Colon Carcinoma Metastatic in the Brain (tissue), 2 donors: ENCODE measurements around a stretch of chr9.

DNA sequence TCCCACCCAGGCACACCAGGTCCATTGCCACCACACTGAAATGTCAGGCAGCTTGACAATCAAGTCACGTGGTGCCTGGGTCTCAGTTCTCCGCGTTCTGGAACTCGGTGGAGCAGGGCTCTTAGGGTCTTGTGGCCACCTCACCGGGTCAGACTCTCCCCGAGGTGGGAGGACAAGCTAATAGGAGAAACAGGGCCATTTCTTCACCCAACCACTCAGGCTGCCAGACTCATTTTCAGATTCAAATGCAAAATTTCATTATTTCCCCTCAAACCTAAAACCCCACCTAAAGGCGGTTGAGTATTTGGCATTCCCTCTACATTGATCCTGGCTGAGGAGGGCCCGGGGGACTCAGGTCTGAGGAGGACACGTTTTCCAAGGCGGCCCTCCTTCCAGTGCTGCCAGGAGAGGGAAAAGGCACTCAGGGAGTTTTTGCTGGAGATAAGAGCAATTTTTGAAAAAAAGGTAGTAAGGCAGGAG lies 200.6 kb upstream of the GAS1 start:
- PRO-cap, 2 experiments, result no peak in any of the 2 experiments

GRCh38 chr9:87410537-87411400 lies 86.9 kb upstream of the DAPK1 start:
- PRO-cap, 2 experiments, result no peak in any of the 2 experiments

- PRO-cap, 2 experiments, result no peak in any of the 2 experiments
Observed at GRCh38 chr9:87445473-87446184, 52.0 kb upstream of the DAPK1 start.

- PRO-cap, 2 experiments, result no peak in any of the 2 experiments
Observed at GRCh38 chr9:87657154-87657688, 68.7 kb upstream of the CTSL start.

DNA sequence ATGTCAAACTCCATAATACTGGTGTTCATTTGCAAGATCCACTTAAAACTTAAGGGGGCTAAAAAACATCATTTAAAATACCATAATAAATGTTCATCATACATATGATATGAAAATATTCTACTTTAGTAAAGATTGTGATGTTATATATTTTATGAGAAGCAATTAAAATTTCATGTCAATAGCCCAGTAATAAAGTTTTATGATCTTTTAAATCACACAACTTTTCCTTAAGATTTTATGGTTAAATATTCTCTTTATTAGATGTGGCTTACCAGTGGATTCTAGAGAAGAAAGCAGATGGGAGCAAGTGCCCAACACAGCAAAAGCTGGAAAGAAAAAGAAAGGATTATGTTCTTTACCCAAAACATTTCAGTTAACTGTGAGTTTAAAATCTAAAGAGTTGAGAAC lies 22.3 kb upstream of the ENSG00000283205 start:
- PRO-cap, 2 experiments, result no peak in any of the 2 experiments

DNA sequence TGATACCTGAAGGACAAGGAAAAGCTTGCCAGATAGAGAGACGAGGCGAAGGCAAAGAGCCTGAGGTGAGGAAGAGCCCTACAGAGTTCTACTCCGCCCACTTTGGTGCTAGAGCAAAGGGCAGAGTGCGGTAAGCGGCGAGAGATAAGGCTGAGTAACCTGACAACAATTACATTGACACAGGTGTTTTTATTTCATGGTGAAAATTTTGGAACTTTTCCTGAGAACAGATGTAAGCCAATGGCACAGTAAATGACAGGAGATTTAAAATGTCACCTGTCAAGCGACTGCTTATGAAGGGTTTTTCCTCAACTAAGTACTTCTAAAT lies 21.5 kb upstream of the ENSG00000283205 start:
- PRO-cap, 2 experiments, result no peak in any of the 2 experiments

- PRO-cap, 2 experiments, result no peak in any of the 2 experiments
Observed at GRCh38 chr9:88090338-88090610, 48.0 kb downstream of the SPATA31C2 start.

- PRO-cap, 2 experiments, result no peak in any of the 2 experiments
Observed at GRCh38 chr9:88193620-88194145, 55.4 kb upstream of the SPATA31C2 start.

- PRO-cap, 2 experiments, result peak in 2 of 2 experiments; most common plus-strand start chr9:88388718 (in 1); most common minus-strand start chr9:88388660 (in 1)
Observed at GRCh38 chr9:88388528-88389447, 544 bp downstream of the SPIN1 start.

DNA sequence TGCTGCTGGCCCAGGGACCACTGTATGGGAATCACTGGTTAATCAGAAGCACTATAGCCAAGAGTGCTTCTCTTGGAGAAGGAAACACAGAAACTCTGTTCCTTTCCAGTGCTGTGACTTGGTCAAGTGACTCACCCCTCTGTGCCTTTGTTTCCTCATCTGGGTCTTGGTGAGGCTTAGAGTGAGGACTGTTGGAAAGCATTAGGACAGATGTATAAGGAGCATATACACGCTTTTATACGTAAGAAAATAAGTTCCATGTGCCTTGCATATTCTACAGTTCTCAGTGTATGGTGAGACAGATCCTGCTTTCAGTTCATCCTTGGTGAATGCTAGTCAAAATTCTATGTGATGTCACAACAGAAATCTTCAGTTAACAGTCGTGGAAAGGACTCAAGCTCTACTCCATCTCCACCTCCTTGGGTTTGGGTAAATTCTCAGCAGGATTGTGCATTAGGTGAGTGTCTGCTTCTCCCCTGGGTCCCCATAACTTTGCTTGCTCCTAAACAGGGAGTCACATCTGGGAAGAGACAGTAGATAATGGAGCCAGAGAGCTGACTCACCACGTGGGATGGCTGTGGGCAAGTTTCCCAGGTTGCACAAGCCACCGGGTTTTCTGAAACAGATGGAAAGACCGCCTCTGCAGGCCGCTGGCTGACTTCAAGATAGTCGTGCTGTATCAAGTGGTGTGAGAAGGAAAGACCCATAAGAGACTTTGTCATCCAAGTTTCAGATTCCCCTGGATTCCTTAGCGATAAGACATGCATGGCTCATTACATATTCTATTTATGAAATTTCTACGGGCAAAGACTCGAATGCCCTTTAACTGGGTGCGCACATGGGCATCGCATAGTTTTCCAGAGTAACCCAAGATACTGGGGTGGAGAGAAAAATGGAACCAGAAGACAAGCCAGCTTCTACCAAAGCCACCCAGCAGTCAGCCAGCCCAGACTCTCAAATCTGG lies 117.1 kb downstream of the NXNL2 start:
- PRO-cap, 2 experiments, result no peak in any of the 2 experiments

- PRO-cap, 2 experiments, result no peak in any of the 2 experiments
Observed at GRCh38 chr9:88923846-88924045, 67.5 kb upstream of the S1PR3 start.

- PRO-cap, 2 experiments, result no peak in any of the 2 experiments
Observed at GRCh38 chr9:88989086-88989603, 2.1 kb upstream of the S1PR3 start.

GRCh38 chr9:89001696-89002190 lies 10.5 kb downstream of the S1PR3 start:
- PRO-cap, 2 experiments, result no peak in any of the 2 experiments

DNA sequence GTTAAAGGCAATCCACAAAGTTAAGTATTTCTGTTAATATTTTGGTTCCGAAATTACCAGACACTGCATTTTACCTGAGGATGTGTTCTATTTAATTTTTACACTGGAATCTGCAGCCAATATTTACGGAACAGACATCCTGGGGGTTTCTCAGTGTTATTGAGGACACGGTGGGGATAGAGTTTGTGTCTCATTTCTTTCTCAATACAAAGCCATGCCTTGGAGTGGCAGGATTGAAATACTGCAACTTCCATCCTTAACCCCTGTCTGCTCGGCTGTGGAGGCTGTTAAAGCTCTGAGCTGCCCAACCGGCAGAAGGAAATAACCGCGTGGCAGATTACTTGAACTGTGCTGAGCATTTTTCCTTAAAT lies 1.8 kb downstream of the SHC3 start:
- PRO-cap, 2 experiments, result no peak in any of the 2 experiments

DNA sequence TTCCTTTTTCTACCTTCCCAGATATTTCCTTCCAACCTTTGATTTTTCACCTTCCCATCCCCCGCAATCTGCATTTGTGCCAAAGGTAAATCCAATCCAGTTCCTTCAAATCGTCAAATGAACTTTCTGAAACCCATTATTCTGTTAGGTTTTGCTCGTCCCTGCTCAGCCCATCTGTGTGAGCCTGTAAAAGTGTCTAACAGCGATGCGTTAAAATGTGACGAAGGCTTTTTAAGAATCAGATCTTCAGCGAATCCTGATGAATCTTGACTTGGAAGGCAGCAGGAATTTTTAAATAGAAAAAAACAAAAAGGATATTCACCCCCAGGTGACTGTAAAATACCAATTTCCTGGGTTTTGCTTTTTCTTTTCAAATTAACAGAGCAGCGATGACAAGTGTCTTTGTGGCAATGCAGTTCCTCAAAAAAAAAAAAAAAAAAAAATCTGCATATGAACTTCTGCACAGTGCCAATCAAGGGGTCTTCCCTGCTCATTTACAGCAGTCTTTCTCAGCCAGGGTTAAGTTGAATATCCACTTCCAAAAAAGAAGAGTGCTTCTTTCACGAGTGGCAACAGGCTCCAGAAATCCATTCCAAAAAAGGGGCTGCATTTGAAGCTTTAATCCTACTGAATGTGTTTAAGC lies 419 bp upstream of the SHC3 start:
- PRO-cap, 2 experiments, result no peak in any of the 2 experiments

- PRO-cap, 2 experiments, result no peak in any of the 2 experiments
Observed at GRCh38 chr9:89419994-89420370, 77.9 kb downstream of the SEMA4D start.

GRCh38 chr9:89426454-89427096 lies 71.3 kb downstream of the SEMA4D start:
- PRO-cap, 2 experiments, result no peak in any of the 2 experiments

- PRO-cap, 2 experiments, result no peak in any of the 2 experiments
Observed at GRCh38 chr9:89464430-89465198, 33.3 kb downstream of the SEMA4D start.

DNA sequence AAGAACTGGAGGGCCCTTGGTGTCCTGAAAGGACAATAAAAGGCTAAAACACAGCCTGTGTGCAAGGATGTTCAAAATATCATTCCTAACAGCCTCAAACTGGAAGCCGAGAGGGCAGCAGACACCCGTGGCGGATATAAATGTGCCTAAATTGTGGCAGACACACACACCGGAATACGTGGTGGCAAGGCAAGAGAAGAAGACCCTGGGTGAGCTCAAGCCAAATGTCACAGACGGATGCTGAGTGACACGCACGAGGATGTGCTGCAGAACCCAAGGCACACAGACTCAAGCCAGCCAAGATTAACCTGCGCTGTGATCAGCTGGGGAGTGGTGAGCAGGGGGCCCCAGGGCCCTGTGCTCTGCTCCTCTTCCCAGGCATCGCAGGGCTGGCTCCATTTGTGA lies 16.5 kb downstream of the SEMA4D start:
- PRO-cap, 2 experiments, result no peak in any of the 2 experiments

DNA sequence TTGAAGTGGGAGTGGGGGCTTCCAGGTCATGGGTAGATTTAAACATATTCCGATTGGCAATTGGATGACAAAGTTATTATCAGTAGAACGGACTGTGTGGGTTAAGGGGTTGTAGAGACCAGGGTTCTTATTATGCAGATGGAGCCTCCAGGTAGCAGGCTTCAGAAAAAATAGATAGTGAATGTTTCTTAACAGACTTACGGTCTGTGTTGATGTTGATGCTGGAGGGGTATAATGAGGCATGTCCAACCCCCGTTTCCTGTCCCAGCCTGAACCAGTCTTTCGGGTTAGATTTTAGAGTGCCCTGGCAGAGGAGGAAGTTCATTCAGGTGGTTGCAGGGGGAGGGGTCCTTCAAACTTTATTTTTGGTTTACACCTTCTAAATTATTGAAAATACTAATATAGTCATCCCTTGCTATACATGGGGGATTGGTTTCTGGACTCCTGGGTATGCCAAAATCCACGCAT lies 9.7 kb upstream of the SEMA4D start:
- PRO-cap, 2 experiments, result no peak in any of the 2 experiments